Subcutaneous preadipocyte (primary cell): Measurements from ENCODE around the gene B4GALT5.

DNA sequence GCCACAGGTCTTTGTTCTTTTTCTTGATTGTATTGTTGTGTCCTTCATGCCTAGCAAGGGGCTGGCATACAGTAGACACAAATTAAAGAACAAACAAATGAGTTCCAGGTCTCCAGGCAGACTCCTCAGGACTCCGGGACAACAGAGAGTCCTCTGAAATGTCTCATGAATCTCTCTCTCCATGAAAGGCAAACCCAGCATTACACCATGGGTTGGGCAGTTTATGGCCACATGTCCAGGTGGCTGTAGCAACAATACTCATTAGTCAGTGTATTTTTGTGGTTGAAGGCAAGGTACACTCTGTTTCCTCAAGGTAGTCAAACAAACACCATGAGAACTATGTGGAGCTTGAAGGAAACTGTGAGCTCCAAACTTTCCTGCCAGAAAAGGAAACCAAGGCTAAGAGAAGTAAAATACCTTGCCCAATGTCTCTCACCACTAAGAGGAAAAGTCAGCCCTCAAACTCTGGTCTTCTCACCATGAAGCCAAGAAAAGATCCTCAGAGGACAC is 62.2 kb downstream of the KCNB1 start:
- CAGE, long polyA plus RNA, result no peak

GRCh38 chr20:49445233-49445476 is 37.3 kb downstream of the KCNB1 start:
- CAGE, long polyA plus RNA, result no peak

- CAGE, long polyA plus RNA, result no peak
Measured at GRCh38 chr20:49656318-49656908, 57.3 kb downstream of the B4GALT5 start.

DNA sequence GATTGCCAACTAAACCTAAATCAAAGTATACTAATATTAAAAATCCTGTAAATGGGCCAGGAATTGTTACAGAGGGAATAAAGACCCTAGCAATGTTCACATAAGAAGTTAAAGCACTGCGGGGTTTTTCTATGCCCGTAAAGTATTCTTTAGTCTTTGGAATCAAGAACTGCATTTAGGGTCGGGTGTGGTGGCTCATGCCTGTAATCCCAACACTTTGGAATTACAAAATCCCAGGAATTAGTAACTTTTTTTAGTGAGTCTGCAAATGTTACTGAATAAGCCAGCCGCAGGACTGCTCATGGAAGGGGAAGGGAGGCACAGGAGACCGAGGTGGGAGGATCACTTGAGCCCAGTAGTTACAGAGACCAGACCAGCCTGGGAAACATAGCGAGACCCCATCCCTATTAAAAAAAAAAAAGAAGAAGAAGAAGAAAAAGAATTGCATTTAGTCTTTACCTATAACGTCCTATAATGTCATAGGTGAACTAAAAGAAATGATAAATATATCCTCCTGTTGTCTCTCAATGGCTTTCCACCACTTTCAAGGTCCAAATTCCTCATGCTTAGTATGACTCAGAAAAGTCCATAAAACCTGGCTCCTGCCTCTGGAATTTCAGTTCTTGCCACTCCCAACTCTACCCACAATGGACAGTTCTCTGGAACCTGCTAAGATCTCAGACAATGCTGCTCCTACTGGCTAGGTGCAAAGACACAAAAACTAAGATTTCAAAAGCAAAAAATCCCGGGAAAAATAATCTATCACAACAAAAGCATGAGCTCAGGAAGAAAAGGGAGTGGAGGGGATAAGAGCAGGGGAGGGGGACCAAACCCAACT is 39.2 kb downstream of the B4GALT5 start:
- CAGE, long polyA plus RNA, result no peak

- CAGE, long polyA plus RNA, result no peak
Measured at GRCh38 chr20:49706457-49707322, 7.0 kb downstream of the B4GALT5 start.

DNA sequence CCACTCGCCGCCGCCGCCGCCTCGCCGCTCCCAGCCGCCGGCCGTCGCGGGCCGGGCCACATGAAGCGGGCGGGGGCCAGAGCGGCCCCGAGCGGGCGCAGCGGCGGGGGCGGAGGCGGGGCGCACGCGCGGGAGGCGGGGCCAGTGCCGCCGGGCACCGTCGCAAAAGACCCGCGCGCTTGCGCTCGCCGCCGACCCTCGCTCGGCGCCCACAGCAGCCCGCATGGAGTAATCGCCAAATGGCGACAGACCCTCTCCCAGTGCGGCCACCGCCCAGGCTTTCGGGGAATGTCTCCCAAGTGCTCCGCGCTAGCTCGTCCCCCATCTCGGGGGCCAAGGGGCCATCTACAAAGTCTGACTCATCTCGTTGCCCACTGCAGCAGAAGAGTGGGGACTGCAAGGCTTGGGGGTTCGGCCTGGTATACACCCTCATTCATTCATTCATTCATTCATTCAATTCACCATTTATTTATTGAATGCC is at the start of gene B4GALT5:
Gene B4GALT5, minus strand, starts transcription at position 62 of the 481 bp plus-strand sequence.
- CAGE, long polyA plus RNA, result no peak

DNA sequence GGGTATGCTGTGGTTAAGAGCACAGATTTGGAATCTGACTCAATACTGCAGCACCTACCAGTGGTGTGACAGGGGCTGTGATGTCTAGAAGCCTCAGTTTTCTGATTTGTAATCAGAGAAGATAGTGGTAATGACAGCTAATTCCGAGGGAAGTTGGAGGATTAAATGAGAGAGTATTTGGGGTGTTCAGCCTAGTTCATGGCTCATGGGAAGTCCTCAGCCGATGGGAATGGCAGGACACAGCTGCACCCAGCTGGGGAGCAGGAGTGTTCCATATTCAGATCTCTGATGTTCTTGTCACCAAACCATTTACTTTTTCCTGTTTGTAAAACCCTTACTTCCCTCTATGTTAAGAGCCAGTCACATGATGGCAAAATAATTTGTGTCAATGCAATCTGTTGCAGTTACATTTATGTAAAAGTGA is 9.3 kb downstream of the SLC9A8 start:
- CAGE, long polyA plus RNA, result no peak

- CAGE, long polyA plus RNA, result no peak
Measured at GRCh38 chr20:49874299-49874655, 41.1 kb downstream of the SPATA2 start.

DNA sequence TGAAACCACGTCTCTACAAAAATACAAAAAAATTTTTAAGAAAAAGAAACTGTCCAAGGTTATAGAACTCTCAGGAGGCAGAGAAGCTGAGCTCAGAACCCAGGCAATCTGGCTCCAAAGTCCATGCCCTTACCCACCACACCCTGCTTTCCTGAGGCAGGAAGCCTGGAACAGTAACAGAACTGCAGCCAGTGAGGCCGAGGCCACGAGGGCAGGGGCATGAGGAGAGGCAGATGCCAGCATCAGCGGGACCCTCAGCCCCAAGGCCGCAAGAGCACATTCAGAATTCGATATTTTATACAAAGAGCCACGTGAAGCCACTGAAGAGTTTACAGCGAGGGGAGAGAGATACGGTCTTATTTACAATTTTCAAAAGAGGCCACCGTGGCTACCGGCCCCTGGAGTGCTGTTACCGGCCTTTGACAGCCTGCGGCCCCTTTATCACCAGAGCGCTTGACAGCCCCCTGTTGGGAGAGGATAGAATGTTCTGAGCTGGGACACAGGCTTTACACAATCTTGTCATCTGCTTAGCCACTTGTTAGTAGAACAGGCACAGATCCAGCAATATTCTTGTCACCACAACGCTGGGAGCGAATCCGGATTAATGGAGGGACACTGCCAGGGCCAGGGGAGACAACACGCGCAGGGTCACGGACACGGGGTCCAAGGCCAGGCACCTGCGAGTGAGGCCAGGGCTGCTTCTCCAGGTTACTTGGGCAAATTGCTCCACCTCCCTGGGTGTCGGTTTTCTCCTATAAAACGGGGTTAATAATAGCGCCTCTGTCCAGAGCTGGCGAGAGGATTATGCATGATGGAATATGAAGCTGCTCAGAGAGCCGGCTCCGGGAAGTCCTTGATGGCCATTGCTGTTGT is 5.6 kb downstream of the SPATA2 start:
- CAGE, long polyA plus RNA, result no peak

GRCh38 chr20:49987660-49988451 is 5.1 kb downstream of the SNAI1 start:
- CAGE, long polyA plus RNA, result no peak

DNA sequence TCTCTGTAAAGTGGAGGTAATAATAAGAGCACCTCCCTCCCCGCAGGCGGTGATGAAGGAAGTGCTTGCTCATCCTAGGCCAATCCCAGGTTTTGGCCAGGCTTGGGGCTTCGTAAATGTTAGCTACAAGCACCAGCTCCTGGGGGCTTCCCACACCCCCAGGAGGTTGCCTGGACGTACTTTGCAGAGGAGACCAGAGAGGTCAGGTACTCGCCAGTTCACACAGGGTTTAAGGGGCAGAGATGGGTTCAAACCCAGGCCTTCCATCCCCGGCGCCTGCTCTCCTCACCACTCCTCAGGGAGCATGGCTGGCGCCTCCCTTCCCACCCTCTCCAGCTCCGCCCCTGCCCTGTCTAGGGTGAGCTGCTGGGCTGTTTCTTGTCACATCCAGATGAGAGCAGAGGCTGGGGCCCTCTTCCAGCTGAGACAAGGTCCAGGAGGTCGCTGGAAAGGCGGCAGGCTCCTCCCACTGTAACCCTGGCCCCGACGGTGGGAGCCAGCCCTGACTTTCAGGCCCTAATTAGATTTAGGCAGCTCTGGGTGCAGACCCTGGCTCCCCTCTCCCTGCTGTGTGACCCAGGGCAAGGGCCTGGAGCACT is 33.1 kb downstream of the SNAI1 start:
- CAGE, long polyA plus RNA, result no peak

- CAGE, long polyA plus RNA, result no peak
Measured at GRCh38 chr20:50029763-50030574, 47.2 kb downstream of the SNAI1 start.

- CAGE, long polyA plus RNA, result no peak
Measured at GRCh38 chr20:50071085-50071717, 41.7 kb downstream of the UBE2V1 start.

DNA sequence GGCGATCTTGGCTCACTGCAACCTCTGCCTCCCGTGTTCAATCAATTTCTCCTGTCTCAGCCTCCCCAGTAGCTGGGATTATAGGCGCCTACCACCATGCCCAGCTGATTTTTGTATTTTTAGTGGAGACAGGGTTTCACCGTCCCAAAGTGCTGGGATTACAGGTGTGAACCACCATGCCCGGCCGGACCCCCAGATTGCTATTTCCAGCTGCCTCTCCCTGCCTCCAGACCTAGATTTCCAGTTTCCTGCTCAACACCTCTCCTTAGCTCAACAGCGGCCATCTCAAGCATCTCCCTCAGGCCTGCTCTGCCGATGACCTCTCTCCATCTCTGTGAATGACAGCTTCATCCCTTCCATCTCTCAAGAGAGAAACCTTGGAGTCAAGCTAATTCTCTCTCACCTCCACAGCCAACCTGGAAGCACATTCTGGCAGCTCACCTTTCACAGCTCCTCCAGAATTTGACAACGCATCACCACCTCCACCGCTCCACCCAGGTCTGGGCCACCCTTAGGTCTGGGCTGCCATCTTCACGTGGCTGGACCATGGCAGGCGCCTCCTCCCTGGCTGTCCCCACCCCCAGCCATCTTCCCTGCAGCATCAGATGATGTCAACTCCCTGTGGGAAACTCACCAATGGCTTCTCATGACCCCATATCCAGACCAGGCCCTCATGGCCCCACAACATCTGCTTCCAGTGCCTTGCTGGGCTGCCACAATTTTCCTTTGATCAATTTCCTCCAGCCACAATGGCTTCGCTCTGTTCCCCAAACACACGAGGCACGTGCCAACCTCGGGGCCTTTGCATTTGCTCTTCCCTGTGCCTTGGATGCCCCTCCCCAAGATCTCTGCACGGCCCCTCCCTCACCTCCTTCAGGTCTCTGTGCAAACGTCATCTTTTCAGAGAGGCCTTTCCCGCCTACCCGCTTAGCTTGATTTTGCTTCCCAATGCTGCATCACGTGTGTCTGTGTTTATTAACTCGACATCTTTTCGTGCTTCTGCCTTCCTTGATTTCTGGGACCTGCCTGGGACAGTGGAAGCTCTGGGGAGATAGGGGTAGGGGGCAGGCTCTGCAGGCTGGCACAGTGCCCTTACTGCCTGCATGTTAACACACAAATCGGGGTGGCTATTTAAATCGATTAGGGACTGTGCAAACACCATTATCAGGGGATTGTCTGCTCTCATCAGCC is 13.4 kb downstream of the PEDS1 start:
- CAGE, long polyA plus RNA, result no peak

DNA sequence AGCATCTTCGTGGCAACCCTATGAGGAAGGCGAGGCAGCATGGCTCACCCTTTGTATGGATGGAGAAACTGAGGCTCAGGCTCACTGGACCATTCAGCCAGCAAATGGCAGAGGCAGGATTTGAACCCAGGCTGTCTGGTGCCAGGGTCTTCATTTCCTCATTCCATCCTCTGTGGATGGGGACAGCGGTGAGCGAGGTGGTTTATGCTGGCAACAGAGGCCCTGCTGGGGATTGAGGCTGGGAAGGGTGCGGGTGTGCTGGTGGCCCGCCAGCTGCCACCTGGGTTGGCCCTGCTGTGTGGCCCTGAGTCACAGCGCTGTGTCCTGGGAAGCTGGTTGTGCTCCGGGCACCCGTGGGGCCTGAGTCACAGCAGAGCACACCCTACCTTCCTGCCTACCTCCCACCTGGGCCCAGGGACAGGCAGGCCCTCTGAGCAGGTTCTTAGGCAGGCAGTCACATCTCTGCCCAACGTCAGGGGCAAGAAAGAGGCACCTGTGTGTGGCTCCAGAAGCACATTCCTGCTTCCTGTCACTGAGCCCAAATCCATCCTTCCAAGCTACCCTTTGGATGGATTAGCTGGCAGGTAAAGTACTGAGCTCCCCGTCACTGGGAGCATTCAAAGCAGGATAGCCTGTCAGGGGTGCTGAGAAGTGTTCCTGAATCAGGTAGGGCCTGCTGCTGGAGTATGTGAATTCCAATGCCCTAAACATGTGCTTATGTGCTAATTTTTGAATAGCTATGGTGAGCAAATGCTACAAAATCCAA is 53.8 kb downstream of the CEBPB start:
- CAGE, long polyA plus RNA, result no peak

DNA sequence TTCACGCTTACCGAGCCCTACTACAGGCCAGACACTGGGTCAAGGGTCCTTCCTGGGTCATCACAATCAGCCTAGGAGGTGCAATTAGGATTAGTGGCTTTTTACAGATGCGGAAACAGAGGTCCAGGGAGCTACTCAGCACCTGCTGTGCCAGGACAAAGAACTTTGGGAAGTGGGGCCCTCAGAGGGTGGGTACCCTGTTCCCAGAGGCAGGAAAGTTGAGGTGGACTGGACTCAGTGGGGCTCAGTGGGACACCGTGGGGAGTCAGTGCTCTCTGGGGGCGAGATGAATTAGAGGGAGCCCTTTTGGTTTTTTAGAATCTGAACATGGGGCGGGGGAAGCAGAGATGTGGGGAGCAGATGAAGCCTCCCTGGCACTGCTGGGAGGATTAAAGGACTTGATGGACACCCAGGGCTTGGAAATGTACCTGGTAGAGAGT is 77.3 kb downstream of the CEBPB start:
- CAGE, long polyA plus RNA, result no peak

- CAGE, long polyA plus RNA, result no peak
Measured at GRCh38 chr20:50305816-50307151, 115.7 kb downstream of the CEBPB start.

GRCh38 chr20:50335193-50335392 is 144.5 kb downstream of the CEBPB start:
- CAGE, long polyA plus RNA, result no peak

GRCh38 chr20:50350305-50350984 is 159.7 kb upstream of the PTPN1 start:
- CAGE, long polyA plus RNA, result no peak

DNA sequence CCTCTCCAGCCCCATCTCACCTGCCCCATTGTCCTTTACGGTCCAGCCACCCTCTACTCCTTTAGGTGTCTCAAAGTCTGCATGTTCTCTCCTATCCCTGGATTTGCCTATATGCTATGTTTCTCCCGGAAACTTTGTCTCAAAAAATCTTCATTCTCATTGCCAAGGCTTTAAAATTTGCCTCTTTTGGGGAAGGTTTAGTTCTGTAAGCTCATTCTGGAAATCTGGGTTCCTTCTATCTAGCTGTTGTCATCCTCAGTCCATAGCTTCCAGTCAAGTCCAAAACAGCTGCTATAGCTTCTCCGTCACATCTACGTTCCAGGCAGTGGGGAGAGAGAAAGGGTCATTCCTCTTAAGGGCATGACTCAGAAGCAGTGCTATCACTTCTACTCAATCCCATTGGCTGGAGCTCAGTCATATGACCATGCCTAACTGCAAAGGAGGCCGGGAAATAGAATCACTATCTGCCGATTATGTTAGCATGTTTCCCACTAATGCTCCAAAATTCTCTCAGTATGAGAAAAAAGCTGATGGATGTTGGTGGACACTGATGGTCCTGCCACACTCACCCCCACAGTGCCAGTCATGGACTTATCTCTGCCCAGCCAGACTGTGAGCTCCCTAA is 141.4 kb upstream of the PTPN1 start:
- CAGE, long polyA plus RNA, result no peak